HGPS cell (cell line): Measurements from ENCODE around the genes SRP68 and QRICH2.

GRCh38 chr17:75514215-75514750 lies 1.1 kb downstream of the CASKIN2 start:
- RRBS, result 5% methylated on average over 4 of the region's 13 CpGs

GRCh38 chr17:75516699-75517310 lies 477 bp downstream of the TSEN54 start:
- RRBS, result 3% methylated on average over 30 of the region's 53 CpGs

DNA sequence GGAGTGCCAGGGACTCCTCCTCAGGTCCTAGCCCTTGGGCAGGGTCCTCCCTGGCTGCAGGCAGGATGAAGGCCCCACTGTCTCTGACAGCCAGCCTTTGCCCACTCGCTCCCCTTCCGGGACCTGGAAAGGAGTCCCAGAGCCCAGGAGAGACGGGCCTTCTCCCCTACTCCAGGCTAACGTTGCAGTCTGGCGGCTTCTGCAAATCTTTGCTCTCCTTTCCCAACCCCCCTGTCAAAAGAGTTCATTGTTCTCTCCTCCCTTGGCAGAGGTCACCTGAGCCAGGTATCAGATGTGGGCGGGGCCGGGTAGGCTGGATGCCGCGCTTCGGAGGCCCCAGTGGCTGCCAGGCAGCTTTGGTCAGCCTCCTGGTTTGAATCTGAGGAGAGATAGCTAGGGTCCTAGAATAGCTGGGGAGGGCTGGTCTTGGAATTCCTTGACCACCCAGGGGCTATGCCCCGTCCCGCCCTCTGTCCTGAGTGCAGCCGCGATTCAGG lies 24.3 kb downstream of the LLGL2 start:
- RRBS, result no CpG with 5 or more reads among the region's 14 CpGs

DNA sequence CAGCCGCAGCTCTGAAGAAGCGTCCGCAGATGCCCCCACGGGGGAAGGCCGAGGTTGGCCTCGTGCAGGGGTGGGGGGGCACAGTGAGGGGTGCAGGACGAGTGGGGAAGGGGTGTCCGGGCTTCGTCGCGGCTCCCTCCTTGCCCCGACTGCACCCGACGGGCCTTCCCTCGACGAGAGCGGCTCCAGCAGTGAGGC lies 2.0 kb downstream of the MYO15B start:
- RRBS, result 8% methylated on average over 5 of the region's 17 CpGs

- RRBS, result 97% methylated on average over 3 of the region's 36 CpGs
These were observed 6.0 kb upstream of the SMIM6 start for GRCh38 chr17:75639797-75640682.

DNA sequence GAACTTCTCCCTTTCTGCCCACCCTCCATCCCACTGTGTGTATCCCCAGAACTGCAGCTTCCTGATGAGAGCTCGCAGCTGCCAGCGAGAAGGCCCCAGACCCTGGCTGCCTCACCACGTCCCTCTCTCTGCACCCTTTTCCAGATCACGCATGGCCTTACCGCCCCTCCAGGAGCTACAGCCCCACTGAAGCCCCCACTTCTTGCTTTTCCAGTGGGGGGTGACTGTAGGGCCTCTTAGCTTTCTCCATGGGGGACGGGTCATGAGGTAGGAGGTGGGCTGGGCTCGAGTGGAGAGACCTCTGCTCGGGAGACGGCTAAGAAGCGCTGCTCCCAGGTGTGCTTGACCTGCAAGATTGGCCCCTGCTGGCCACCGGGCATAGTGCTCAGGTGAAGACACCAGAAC lies 5.9 kb downstream of the H3-3B start:
- RRBS, result no CpG with 5 or more reads among the region's 11 CpGs

DNA sequence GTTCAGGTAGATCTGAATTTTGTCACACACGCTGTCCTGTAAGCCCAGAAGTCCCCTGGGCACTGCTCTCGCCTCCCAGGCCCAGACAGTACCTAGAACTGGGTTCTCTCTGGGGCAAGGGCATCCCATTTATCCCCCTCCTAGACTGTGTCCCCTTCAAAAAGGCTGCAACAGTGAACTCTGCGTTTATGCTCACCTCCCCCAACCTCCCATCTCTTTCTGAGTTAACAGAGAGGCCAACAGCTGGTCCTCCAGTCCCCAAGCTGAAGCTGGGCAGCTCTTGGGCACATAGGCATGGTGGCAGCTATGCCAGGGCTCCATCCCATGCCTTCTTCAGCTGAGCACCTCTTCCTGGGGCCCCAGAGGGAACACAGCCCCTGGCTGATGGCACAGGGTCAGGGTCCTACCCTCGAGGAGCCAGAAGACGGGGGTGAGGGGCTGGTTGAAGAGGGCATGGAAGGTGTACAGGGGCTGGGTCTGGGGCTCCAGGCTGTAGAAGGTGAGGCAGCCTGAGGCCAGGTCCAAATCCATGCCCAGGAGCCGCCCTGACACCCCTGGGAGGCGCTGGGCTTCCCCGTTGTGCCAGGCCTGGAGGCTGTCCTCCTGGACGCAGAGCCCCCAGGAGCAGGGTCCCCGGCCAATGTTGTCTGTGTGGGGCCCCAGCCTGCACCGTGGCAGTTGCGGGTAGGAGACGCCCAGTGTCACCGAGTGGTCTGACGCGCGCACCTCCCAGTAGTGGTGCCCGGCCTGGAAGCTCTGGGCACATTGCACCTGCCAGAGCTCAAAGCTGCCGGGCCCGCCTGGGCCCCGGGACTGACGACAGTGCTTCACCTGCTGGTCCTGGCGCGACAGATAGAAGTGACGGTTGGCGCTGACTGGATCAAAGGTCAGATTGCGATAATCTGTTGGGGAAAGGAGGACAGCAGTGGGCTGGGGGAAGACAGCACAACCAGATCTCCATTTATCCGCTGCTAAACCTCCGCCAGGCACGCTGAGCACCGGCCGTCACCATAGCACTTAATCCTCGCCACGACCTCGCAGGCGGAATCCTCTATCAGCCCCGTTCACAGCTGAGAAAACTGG lies 6.0 kb downstream of the TRIM65 start:
- RRBS, result 100% methylated on average over 2 of the region's 37 CpGs

DNA sequence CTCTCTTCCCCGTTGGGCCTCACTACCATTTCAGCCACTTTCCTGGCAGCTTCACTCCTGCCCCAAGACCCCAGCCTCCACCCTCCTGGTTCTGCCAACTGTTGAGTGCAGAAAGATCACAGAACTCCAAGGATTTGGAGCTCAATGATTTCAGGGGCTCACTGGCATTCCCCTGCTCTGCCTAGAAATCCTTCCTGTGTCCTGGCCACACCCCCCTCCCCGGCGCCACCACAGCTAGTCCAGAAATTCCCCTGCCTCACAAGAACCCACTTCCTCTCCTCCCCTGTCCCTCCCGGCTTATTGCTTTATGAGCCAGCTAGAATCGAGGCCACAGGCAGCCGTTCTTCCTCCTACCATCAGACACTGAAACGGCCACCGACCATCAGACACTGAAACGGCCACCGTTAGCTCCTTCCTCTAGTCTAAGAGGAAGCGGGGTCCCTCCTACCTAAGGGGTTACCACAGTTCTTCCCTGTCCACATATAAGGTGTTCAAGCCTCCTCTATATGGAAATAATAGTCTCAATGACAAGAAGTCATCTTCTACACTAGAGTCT lies 3.4 kb upstream of the CDK3 start:
- RRBS, result 41% methylated on average over 3 of the region's 11 CpGs

DNA sequence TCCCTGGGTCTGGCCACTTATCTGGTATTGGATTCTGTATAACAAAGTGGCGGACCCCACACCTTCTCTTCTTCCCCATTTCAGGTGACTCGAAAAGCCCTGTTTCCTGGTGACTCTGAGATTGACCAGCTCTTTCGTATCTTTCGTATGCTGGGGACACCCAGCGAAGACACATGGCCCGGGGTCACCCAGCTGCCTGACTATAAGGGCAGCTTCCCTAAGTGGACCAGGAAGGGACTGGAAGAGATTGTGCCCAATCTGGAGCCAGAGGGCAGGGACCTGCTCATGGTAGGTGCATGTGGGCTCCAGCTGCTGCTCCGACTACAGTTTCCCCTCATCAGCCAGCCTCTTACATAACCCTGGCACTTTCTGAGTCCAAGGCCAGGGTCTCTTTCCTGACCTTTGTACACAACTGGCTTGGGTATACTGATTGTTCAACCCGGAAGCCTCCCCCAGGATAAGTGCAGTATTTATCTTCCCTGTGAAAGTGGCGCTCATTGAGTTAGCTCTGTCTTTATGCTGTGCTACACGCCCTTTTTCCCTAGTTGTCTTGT lies 2.5 kb downstream of the CDK3 start:
- RRBS, result no CpG with 5 or more reads among the region's 10 CpGs

DNA sequence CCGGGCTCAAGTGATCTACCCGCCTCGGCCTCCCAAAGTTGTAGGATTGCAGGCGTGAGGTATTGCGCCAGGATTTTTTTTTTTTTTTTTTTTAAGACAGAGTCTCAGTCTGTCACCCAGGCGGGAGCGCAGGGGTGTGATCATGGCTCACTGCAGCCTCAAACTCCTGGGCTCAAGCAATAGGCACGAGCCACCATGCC lies 1.0 kb downstream of the EVPL start:
- RRBS, result no CpG with 5 or more reads among the region's 8 CpGs

DNA sequence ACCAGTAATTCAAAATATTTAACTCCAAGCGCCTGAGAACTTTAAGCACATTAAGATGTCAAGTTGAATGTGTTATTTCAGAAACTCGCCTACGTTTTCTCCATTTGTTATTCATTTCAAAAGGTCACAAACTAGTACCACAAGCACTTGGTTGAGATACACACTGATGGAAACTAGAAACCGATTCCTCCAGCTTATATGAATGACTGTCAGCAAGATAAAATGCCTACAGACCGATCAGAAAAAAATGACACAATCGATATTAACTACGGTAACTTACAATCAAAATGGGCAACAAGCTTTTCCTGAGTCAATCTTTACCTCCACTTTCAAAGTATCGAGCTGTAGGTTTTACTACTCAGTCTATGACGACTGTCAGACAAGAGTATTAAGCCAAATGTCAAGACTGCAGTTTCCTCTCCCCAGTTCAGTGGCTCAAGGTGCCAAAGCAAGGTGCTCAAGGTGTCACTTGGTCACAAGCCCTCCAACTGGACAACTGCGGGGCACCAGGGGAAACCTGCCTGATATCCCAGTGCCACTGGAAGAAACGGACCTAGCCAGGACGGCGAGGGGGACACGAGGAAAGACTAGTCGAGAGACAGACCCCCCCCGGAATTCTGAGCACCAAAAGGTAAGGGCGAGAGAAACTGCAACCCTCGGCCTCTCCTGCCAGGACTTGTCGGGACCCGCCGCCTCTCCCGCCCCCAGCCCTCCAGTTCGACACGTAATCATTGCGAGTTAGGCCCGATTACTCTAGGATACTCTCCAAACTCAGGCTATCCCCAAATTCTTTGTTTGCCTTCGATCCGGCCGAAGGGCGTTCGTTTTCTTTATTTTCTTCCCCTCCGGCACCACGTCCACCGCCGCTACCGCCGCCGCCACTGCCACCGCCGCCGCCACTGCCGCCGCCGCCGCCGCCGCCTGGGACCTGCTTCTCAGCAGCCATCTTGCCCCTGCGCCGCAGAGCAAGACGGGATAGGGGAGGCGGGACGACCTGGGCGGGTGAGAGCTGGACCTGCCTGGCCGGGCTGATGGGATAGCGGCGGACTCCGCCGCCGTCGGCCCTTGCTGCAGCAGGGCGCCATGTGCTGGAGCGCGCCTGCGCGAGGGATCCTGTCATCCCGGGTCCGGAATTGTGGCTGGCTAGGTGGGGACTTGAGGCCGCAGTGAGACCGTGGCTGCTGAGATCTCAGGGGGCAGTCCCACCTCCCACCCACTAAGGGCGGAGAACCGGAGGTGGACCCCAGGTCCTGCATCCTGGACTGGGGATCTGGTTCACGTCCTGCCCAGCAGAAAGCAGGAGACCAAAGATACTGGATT lies at the start of gene SRP68:
SRP68 (minus strand) TSS at position 972 of the 1,320 bp plus-strand sequence.
- RRBS, result under 1% methylated on average over 11 of the region's 72 CpGs

- RRBS, result no CpG with 5 or more reads among the region's 27 CpGs
These were observed 4.3 kb upstream of the FOXJ1 start for GRCh38 chr17:76145004-76146031.

GRCh38 chr17:76308200-76308365 lies at the start of gene QRICH2:
QRICH2 (minus strand) TSS chr17:76308276.
- RRBS, result over 99% methylated on average over 5 of the region's 17 CpGs

DNA sequence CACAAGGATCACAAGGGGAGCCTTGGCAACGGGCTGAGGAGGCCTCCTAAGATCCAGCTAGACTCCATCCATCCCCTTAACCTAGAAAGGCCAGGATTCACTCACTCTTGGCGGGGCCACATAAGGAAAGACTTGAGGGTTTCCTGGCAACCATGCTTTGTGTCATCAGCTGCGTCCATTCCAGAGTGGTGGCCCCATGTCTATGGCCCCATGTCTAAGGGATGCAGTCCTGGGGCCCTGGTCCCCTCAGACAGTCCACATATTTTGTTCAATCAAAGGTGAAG lies 232 bp upstream of the QRICH2 start:
- RRBS, result no CpG with 5 or more reads among the region's 3 CpGs

GRCh38 chr17:76382343-76382639 lies 2.1 kb upstream of the SPHK1 start:
- RRBS, result 25% methylated on average over 4 of the region's 17 CpGs

DNA sequence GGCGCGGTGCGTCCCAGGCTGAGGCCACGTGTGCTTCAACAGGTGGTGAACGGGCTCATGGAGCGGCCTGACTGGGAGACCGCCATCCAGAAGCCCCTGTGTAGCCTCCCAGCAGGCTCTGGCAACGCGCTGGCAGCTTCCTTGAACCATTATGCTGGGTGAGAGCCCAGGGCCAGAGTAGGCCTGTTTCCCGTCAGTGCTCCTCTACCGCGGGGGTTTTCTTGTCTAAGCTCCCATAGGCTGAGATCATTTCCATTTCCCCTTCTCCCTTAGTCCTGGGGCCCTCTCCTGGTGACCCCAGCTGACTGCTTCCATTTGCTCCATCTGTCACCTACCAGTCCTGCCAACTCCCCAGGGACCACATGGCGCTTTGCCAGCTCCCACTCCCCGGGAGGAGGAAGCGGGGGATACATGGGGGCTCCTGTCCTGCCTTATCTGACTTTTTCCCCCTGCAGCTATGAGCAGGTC lies 2.0 kb downstream of the SPHK1 start:
- RRBS, result no CpG with 5 or more reads among the region's 15 CpGs

DNA sequence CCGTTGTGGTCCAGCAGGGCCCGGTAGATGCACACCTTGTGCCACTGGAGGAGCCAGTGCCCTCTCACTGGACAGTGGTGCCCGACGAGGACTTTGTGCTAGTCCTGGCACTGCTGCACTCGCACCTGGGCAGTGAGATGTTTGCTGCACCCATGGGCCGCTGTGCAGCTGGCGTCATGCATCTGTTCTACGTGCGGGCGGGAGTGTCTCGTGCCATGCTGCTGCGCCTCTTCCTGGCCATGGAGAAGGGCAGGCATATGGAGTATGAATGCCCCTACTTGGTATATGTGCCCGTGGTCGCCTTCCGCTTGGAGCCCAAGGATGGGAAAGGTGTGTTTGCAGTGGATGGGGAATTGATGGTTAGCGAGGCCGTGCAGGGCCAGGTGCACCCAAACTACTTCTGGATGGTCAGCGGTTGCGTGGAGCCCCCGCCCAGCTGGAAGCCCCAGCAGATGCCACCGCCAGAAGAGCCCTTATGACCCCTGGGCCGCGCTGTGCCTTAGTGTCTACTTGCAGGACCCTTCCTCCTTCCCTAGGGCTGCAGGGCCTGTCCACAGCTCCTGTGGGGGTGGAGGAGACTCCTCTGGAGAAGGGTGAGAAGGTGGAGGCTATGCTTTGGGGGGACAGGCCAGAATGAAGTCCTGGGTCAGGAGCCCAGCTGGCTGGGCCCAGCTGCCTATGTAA lies 2.8 kb downstream of the SPHK1 start:
- RRBS, result no CpG with 5 or more reads among the region's 23 CpGs

DNA sequence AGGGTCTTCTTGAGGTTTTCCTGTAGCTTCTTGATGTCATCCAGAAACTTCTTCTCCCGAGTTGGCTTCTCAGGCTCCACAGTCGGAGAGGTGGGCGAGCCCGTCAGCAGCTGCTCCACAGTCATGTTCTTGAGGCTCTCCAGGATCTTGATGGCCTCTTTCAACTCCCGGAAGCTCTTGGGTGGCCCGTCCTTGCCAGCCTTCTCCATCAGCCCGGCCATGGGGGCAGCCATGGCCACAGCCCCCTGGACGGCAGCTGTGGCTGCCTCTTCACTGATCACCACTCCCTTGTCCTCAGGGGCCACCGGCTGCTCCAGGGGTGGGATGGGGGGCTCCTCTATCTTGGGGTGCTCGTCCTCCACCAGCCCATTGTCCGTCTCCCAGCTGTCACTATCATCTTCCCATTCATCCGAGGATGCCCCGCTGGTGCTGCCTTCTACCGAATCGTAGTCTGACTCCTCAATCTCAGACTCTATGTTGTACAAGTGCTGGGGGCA lies 12.0 kb downstream of the SPHK1 start:
- RRBS, result 90% methylated on average over 4 of the region's 15 CpGs

DNA sequence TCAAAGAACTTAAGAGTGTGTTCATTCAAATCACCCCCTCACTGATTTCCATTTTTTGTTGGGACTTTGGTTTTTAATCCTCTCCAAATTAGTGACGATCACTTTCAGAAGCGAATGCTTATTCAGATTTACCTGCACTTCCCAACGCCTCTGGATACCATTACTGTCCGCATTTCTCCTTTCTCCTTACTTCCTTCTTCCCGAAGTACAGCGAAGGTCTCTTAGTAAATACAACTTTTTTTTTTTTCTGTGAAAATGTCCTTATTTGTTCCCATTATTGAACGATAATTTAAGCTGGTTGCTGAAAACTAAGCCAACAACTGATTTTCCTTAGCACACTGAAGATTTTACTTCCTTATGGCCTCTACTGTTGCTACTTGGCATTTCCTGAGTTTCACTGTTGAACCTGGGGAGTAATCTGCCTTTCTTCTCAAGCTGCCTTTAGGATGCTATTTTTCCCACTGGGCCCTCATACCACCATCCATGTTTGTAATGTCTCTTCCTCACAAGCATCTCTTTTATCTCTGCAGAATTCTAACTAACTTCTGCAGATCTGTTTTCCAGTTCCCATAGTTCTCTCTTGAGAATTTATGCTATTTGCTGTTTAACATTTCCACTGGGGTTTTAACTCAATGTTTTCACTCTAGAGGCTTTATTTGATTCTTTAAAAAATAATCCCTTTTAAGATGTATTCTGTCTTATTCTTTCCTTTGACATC lies 26.1 kb downstream of the UBE2O start:
- RRBS, result no CpG with 5 or more reads among the region's 7 CpGs

DNA sequence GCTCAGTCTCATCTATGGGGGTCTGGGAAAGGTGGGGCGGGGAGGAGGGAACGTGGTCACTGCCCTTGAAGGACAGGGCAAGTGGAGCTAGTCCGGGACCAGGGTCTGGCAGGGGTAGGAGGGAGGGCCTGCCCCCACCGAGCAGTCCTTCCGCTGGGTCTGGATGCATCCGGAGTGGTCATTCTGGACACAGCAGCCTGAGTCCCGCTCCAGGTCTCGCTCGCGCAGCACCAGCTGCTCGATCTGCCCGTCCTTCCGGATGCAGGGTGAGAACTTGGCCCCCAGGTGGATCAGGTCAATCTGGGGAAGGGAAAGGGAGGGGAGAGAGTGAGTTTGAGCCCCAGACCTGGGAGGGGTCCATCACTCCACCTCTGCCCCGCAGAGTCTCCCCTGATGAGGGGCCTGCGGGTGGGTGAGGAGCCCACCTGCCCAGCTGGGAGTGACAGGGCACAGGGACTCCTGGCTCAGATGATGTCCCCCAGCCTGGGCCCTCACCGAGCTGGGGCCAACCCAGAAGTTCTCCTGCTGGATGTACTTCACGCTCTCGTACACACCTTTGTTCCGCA lies 6.9 kb downstream of the AANAT start:
- RRBS, result 90% methylated on average over 8 of the region's 19 CpGs